Peritoneum (tissue), 1 donor: ENCODE measurements around the gene SH3BP1.

GRCh38 chr22:37031885-37032400, 12.4 kb downstream of the MPST start:
- PRO-cap = no peak

DNA sequence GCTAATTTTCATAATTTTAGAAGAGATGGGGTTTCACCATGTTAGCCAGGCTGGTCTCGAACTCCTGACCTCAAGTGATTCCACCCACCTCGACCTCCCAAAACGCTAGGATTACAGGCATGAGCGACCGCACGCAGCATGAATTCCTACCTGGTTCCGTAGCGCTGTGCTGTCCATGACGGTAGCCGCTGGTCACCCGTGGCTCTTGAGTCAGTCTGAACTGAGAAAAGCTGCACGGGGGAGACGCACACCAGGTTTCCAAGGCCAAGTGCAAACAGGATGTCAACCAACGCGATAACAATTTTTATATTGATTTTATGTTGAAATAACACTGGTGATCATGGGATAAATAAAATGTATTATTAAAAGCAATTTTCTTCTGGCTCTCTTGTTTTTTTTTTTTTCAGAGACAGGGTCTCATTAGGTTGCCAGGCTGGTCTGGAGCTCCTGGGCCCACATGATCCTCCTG, 826 bp upstream of the TMPRSS6 start:
- PRO-cap = no peak

- PRO-cap = unidirectional peak, plus-strand start at chr22:37126683
These were observed 17.0 kb upstream of the TMPRSS6 start for GRCh38 chr22:37126605-37126878.

DNA sequence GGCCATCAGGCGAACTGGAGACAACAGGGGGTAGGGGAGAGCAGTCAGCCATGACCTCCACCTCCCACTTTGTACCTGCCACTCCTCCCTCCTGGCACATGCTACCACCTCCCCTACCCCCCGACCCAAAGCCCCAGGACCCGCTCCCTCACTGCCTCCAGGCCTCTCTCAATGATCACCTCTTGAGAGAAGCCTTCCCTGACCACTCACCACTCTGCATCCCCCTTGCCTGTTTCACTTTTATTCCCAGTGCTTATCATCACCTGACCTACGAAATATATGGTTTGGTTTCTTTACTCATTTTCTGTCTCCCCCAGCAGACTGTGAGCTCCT, 12.0 kb downstream of the IL2RB start:
- PRO-cap = no peak

- PRO-cap = no peak
These were observed 12.7 kb upstream of the IL2RB start for GRCh38 chr22:37162336-37162841.

- PRO-cap = no peak
These were observed 12.1 kb upstream of the RAC2 start for GRCh38 chr22:37256135-37256544.

DNA sequence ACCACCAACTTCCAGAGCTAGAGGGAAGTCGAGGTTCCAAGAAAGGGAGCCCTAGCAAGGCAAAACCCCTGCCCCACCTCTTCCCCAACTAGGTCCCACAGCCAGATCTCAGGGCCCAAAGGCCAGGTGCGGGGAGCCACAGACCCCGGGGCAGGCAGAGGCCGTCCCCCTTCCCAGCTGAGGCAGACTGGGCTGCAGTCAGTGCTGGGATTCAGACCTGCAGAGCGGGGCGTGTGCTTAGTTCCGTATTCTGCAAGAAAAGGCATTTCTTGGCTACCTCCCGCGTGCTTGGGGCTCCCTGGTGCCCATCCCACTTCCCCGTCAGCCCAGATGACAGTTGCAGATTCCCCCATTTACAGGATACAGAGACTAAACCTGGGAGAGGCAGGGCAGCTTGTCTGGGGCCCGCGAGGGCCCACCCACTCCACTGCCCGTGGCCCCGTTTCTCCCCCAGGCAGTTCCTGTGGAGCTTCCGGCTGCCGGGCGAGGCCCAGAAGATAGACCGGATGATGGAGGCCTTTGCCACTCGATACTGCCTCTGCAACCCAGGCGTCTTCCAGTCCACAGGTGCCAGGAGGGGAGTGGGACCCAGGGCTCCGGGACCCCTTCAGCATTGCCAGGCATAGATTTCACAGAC, 18.3 kb downstream of the CYTH4 start:
- PRO-cap = no peak

- PRO-cap = no peak
These were observed 36.6 kb downstream of the CYTH4 start for GRCh38 chr22:37318861-37319440.

DNA sequence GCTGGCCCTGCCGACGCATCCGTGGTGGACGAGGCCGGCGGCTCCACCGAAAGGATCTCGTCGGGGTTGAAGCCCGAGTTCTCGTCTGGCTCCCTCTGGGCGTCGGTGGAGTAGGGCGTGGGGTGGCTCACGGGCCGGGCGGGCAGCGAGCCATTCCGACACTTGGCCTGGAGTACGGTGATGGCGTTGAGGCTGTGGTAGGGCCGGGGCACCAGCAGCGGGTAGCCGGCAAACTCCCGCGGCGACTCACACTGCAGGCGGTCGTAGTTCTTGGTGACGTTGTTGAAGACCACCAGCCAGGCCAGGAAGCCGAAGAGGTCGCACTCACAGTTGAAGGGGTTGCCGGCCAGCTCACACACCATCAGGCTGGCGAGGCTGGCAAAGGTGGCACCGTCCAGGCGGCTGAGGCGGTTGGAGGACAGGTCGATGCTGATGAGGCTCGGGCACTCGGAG, 52.6 kb downstream of the ELFN2 start:
- PRO-cap = no peak

DNA sequence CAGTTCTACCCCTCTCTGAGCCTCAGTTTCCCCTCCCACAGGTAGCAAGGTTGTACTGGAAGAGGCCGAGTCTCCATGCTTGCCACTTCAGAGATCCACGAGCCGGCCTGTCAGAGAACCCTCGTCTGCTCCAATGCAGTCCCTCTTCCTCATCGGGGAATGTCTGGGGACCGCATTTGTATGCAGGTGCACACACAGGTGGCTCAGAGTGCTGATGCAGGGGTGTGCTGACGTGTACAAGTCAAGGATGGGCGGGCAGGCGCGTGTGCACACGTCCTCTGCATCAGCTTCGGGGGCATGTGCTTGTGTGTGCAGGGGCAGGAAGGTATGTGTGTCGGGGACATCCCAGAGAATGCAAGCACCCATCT, 49.4 kb downstream of the ELFN2 start:
- PRO-cap = no peak

GRCh38 chr22:37492766-37493202, 6.6 kb upstream of the MFNG start:
- PRO-cap = no peak

- PRO-cap = no peak
These were observed 15.3 kb upstream of the MFNG start for GRCh38 chr22:37501146-37502267.

- PRO-cap = no peak
These were observed 15.3 kb downstream of the CARD10 start for GRCh38 chr22:37503760-37504396.

- PRO-cap = no peak
These were observed 19.5 kb upstream of the CARD10 start for GRCh38 chr22:37538580-37539324.

GRCh38 chr22:37571128-37571504, 8.8 kb downstream of the LGALS2 start:
- PRO-cap = no peak

- PRO-cap = no peak
These were observed 371 bp downstream of the GGA1 start for GRCh38 chr22:37609121-37609289.

GRCh38 chr22:37639170-37639845, at the start of gene SH3BP1:
SH3BP1 (plus strand) TSS chr22:37639669.
- PRO-cap = no peak

GRCh38 chr22:37640790-37641574, 1.5 kb downstream of the SH3BP1 start:
- PRO-cap = no peak

GRCh38 chr22:37664749-37665010, 6.2 kb downstream of the PDXP start:
- PRO-cap = no peak

DNA sequence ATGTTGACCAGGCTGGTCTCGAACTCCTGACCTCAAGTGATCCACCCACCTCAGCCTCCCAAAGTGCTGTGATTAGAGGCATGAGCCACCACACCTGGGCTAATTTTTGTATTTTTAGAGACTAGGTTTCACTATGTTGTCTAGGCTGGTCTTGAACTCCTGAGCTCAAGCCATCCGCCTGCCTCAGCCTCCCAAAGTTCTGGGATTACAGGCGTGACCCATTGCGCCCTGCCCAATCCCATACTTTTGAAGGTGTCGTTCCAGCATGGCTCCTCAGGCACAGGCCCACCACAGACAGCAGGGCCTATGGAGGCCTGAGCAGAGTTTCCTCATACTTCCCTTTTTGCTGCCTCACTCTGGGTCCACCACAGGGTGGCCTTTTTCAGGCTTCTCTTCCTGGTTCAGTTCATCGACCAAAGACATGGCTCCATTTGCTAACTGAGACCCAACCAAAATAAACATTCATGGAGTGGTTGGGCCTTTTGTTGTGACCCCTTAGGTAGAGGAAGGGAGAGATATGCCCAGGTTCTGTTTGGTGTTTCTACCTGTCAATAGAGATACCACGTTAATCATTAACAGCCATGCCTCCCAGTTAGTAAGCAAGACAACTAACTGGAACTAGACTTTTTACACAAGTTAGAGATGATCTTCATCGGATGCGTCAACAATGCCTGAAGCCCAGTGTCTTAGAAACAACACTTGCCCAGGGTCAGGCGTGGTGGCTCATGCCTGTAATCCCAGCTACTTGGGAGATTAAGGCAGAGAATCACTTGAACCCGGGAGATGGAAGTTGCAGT, 35.0 kb downstream of the TRIOBP start:
- PRO-cap = no peak